Cardiac septum (tissue), 1 donor: ENCODE measurements around a stretch of chr12.

DNA sequence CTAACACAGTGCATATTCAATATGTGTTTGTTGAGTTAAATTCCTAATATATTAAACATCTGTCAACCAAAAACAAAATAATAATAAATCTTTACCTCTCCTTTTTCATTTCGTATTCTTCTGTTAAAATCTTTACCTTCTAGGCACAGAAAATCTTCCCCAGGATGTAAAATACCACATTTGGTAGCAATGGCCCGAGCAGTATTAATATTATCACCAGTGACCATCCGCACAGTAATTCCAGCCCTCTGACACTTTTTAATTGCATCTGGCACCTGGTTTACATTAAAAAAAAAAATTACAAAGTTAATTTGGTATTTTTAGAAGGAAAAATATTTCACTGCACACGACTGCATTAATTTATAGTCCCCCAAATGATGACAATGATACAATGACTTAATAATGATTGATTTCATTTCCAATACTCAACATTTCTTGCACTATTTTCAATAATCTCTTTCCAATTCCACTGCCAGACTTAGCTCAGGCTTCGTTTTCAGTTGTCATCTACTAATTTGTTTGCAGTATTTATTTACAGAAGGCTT, 85.3 kb upstream of the POC1B start:
- PRO-cap: no peak

- PRO-cap: no peak
Measured at GRCh38 chr12:89694290-89694814, 14.3 kb downstream of the ATP2B1 start.

DNA sequence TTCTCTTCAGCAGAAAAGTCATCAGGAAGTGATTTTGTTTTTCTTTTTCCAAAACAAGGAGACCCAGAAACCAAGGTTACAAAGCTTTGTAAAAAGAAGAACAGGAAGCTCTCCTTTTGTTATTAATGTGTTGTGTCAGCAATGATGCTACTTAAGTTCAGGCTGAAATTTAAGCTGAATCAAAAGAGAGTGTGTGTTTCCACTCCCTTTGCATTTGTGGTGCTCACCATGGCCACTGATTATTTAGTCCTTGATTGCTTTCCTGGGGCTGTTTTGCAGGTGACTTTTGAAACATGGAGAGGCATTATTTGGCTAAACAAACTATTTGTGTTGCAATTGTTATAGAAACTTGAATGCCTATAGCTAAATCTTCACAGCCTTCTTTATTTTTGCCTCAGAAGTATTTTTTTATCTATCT, 155.4 kb upstream of the ATP2B1 start:
- PRO-cap: no peak

GRCh38 chr12:89942760-89943317, 234.2 kb upstream of the ATP2B1 start:
- PRO-cap: no peak

- PRO-cap: bidirectional peak, plus-strand start at chr12:89948179, minus-strand start at chr12:89948053
Measured at GRCh38 chr12:89947678-89948515, 239.3 kb upstream of the ATP2B1 start.

DNA sequence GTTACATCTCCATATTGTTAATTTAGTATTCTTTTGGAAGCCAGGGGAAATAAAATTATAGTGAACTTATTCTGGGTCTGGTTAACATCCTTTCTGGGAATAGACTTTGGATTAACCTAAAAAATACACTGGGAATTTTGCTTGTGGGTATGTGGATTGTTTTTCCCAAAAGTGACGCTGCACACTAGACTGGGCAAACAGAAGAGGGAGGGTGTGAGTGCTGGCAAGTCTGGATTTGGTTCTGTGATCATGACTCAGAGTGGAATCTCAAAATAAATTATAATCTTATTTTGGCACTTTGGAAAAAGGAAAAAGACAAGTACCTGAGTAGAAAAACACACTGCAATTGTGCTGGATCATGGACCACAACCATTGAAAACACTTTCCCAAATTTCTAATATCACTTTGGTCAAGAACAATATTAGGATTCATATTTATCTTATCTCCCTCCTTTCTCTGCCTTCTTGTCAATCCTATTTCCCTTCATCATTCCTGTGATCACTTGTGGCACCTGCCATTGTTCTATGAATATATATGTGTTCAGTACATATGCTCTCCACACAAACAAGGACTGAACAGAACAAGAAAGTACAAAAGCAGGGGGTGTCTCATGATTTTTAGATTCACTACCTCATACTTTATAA, 15.3 kb upstream of the LUM start:
- PRO-cap: no peak

DNA sequence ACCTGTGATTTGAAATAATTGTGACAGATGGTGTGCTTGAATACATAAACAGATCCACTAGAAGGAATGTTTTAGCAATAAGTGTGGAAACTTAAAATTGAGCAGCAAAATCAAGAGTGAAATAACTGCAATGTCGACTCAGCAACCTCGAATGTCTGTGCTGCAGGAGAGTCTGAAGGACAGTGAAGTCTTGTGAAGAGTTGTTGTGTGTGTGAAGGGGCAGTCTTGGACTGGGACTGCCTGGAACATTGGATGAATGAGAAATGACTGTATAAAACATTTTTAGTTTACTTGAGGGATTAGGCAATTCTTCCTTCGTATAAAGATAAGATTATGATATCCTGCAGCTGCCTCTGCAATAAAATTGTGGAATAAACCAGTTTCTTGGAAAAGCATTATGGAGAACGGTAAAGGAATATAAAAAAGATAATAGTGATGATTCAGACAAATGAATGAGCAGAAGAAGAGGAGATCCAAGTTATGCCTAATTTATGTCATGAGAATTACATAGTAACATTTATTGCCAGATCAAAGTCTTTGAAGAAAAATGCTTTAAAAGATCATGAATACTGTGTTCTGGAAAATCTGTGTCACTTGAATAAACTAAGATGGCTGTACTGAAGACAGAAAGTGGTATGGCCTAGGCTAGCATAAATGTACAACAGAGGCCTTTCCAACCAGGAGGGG, 30.9 kb upstream of the LUM start:
- PRO-cap: unidirectional peak, minus-strand start at position 184 of the sequence; unidirectional peak, minus-strand start at position 232 of the sequence

DNA sequence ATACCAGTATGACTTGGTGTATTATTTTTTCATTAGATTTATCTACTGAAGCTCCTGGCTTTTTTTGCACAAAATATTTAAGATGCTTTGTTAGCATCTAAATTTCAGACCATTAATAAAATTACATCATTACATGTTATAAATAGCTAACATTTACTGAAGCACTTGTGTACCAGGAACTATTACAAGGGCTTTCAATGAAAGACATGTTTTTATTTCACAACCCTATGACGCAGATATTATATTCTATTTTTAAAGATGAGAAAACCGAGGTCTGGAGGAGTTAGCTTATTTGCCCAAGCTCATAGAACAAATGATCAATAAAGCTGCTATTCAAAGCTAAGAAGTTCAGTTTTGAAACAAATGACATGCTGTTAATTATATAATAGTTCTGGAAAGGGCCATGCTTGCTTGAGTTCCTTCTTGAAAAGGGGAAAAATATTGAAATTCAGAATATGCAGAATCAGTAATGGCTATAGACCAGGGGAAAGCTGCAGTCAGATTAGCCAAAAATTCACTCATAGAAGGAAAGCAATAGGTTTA, 420.5 kb upstream of the DCN start:
- PRO-cap: no peak

DNA sequence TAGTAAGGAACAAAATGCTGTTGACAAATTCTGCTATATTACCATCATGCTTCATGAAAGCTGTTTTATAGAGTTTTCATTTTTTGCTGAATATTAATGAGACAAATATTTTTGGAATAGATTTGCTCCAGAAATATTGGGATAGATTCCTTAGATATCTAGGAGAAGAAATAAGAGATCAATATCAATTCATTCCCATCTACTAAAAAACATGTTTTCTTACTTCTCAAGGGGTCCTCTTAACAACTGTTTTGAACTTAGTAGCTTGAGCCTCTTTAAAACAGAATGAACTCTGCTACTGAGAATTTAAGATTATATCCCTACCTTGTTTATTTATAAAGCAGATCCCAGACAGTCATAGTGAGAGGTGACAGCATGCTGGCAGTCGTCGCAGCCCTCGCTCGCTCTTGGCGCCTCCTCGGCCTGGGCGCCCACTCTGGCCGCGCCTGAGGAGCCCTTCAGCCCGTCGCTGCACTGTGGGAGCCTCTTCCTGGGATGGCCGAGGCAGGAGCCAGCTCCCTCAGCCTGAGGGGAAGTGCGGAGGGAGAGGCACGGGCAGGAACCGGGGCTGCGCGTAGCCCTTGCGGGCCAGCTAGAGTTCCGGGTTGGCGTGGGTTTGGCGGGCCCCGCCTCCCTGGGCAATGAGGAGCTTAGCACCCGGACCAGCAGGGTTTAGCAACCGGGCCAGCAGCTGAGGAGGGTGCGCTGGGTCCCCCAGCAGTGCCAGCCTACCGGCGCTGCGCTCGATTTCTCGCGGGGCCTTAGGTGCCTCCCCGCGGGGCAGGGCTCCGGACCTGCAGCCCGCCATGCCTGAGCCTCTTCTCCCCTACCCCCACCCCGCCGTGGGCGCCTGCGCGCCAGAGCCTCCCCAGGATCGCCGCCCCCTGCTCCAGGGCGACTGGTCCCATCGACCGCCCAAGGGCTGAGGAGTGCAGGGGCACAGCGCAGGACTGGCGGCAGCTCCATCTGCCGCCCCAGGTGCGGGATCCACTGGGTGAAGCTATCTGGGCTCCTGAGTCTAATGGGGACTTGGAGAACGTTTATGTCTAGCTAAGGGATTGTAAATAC, 451.1 kb upstream of the DCN start:
- PRO-cap: no peak

DNA sequence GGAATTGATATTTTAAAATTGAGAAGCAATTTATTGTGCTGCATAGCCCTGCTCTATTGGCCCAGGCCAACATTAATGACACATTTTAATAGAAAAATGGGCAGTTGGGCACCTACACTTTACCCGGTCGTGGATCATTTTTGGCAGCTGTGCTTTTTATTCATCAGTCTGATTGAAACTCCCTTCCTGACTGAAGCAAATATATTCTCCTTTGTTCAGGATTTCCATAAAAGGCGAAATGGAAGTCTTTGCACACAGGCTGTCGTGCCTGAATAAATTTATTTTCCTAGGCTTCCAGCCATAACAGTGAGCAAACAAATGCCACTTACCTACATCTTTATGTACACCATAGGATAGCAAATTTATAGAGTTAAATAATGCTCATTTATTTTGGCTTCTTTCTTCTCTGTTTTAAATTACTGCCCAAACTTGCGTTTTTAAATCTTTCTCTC, 480.7 kb upstream of the DCN start:
- PRO-cap: no peak

GRCh38 chr12:92128253-92129200, 17.1 kb downstream of the BTG1 start:
- PRO-cap: no peak

- PRO-cap: no peak
Measured at GRCh38 chr12:92131716-92132840, 13.6 kb downstream of the BTG1 start.

GRCh38 chr12:92140442-92141248, 5.0 kb downstream of the BTG1 start:
- PRO-cap: no peak

- PRO-cap: no peak
Measured at GRCh38 chr12:92158771-92159503, 13.3 kb upstream of the BTG1 start.

- PRO-cap: no peak
Measured at GRCh38 chr12:92467687-92468861, 234.7 kb upstream of the PLEKHG7 start.

DNA sequence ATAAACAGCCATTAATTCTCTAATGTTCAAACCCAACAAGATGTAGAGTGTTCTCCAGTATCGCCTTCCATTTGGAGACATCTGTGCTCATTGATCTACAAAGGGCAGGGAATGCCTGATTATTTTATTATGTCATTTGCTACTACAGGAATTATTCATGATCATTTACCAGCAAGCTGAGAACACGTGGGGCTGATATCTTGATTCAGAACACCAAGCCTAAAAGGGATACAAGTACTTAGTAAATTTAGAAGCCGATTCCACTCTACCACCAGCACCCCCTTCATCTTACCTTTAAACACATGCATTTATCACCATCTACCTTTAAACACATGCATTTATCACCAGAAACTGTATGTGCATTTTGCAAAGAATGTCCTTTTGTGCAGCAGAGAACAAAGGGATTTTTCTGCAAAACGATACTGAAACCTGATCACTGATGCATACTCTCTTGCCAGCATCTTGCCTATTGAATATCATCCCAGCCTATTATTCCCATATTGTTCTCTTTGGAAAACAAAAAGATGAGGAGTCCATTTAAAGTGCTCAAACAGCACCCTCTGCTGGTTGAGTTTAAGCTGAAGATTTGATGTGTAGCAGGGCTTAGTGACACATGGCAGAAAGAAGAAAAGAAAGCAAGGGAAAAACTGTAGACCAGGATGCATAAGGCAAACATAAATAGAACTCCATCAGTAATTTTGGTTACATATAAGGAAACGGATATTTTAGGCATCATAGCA, 132.6 kb upstream of the PLEKHG7 start:
- PRO-cap: no peak

DNA sequence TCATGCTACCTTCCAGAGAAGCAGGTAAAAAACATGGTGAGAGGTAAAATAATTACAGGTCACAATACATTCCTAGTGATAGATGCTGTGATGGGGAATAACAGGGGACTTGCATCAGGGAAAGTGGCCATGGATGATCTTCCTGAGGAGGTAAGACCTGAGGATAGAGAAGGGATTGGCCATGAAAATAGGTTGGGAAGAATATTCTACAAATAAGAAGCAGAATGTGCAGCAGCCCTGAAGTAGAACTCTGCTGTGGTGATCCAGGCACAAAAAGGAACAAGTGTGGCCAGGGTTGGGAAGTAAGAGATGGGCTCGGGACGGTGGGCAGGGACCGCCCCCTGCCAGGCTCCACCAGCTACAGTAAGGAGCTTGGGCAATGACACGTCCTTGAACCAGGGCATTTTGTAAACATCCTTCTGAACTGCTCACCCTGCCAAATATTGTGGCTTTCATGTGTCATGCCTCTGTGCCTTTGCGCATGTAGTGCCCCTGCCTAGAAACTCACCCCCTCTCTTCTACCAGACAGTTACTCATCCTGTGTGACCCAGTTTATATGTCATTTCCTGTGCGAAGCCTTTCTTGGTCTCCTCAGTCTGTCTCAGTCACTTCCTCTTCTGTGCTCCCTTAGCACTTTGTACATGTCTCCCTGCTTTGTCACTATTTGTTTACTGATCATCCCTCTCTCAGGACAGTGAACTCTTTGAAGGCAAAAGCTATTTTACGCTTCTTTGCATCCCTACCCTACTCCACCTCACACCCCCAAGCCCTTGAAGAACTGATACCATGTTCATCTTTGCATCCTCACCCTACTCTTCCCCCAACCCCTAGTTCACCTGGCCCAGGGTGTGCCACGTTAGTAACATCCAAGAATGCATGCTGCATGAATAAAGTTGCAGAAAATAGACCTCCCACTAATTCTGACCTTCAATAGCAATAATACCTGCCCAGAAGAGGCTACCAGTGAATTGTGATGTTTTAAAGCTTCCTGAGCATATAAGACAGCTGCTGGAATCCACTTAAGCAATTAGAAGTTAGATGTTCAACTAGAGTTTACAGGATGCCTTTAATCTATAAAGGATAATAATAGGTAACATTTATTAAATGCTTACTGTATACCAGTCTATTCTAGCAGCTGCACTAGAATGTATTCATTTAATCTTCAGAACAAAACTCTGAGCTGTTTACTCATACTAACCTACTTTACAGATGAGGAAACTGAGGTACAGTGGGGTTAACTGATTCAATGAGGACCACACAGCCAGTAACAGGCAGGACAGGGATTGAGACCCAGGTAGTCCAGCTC, 108.8 kb upstream of the PLEKHG7 start:
- PRO-cap: unidirectional peak, minus-strand start at position 281 of the sequence

DNA sequence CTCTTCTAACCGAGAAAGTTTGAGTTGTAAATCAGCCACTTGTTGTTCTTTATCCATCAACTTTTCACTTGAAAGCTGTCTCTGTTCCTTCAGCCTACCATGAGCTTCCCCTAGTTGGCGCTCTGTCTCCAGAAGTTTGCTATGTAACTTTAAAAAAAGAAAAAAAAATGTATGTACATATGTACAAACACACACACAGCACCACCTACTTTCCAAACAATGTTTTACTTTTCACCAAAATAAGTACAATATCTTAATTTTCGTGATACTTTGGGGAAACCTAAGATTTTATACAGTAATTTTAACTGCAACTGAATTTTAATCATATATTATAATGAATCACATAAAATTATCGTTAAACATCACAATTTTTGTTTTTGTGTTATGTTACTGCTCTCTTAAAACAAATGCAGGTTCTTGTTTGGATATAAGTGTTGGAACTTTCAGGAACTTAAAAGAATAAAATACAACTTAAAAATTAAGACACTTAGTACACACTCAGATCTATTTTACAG, 101.1 kb downstream of the EEA1 start:
- PRO-cap: no peak

DNA sequence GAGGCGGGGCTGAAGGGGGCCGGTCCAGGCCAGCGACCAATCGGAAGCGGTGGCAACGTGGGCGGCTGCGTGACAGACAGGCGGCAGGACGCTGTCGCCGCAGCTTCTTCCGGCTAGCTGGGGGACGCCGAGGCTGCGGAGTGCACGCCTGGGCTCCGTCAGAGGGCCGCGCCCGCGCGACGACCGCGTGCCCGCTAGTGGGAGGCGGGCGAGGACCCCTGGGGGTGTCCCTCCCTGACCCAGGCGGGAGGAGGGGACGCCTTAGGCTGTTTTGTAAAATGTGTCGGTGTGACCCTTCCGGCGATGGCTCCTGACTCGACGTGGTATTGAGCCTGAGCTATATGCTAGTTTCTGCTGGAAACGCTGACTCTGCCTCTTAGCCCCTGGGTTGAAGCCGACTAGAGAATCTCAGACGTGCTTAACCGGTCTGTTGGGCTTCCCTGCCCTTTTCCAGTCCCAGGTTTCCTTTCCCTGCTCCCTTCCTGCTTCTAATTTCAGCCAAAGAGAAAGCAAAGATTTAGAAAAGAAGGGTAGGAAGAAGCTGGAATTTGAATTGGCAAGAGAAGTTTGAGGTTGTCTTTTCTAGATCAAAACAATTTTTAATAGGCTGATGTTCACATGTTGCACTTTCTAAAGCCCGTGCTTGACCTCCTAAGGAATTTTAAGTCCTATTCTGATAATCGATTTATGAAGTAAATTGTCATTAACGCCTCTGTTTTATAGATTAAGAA, 472 bp upstream of the EEA1 start:
- PRO-cap: bidirectional peak, plus-strand start at position 120 of the sequence, minus-strand start outside the sequence

GRCh38 chr12:93098085-93098600, 169.0 kb upstream of the EEA1 start:
- PRO-cap: no peak